ENCODE data around the gene RAB11FIP2.

DNA sequence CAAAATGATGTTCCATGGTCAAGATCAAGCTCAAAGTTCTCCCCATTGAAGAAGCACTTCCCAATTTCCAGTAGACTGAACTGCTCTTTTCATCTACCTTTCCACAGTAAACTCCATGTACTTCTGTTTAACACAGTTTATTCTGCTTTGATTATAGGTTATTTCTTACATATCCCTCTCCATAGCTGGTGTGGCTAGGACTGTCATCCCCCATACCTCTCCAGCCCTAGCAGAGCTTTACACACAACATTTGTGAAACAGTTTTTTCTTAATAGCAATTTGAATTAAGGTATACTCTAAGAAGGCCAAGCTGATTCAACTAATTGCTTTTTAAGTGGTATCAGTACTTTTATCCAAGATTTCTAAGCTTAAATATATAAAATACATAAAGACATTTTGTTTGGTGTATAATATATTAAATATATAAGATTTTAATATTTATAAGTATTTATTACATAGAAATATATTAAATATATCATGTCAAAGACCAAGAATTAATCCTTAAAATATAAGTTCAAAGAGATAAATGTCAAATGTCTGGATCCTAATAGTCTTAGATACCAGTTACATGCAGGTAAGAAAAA, 18.8 kb downstream of the RAB11FIP2 start:
- PRO-cap = no peak

GRCh38 chr10:118046534-118047175, at the start of gene RAB11FIP2:
RAB11FIP2 (minus strand) TSS chr10:118046941.
- PRO-cap = bidirectional peak, plus-strand start at chr10:118046998, minus-strand start at chr10:118046586

GRCh38 chr10:118057079-118057619, 10.4 kb upstream of the RAB11FIP2 start:
- PRO-cap = no peak

GRCh38 chr10:118272266-118272971, 69.7 kb downstream of the FAM204A start:
- PRO-cap = no peak

- PRO-cap = no peak
Observed at GRCh38 chr10:118673315-118673947, 78.0 kb upstream of the PRLHR start.

- PRO-cap = no peak
Observed at GRCh38 chr10:118744281-118744793, 10.4 kb downstream of the CACUL1 start.

DNA sequence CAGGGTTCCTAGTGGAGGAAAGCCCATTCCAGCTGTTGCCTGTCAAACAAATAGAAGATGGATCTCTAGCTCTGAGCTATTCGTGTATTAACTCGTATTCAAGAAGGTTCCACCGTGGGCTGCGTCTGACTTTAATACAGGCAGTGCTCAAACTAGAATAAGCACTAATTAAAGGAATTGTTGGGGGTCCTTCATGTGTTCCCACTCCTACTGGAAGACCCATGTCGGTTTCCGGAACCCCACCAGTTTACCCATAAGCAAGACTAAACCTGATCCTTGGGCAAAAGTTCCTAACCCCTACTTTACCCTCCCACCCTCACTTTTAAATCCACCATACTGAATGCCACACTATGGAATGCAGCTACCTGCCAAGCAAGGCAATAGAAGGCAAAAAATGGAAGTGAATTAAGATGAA, 2.2 kb downstream of the NANOS1 start:
- PRO-cap = no peak

GRCh38 chr10:119050402-119051500, 21.2 kb downstream of the NANOS1 start:
- PRO-cap = no peak

DNA sequence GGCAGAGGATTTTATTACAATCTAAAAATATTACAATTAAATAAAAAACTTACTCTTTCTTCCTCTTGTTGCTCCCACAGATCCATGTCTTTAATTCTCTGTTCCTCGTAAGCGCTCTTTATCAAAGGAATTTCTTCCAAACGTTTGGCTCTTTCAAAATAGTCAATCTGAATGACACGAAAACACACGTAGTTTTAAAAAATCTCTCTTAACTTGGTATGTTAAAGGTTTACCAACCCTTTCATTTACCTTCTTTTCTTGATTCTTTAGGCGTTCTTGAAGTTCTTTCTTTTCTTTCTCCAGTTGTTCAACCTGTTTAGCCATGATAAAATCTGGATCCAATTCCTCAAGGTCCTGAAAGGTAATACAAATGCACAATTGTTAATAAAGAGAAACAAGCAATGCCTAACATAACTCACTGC, 23.9 kb downstream of the EIF3A start:
- PRO-cap = no peak

- PRO-cap = unidirectional peak, minus-strand start at chr10:119079664; unidirectional peak, plus-strand start at chr10:119080206; unidirectional peak, plus-strand start at chr10:119080397
Observed at GRCh38 chr10:119079609-119080582, 721 bp downstream of the EIF3A start.

- PRO-cap = no peak
Observed at GRCh38 chr10:119177649-119178324, 825 bp downstream of the PRDX3 start.

GRCh38 chr10:119251627-119252451, 44.5 kb downstream of the GRK5 start:
- PRO-cap = no peak

- PRO-cap = no peak
Observed at GRCh38 chr10:119309683-119310210, 102.4 kb downstream of the GRK5 start.

- PRO-cap = no peak
Observed at GRCh38 chr10:119386454-119387029, 156.0 kb downstream of the RGS10 start.

DNA sequence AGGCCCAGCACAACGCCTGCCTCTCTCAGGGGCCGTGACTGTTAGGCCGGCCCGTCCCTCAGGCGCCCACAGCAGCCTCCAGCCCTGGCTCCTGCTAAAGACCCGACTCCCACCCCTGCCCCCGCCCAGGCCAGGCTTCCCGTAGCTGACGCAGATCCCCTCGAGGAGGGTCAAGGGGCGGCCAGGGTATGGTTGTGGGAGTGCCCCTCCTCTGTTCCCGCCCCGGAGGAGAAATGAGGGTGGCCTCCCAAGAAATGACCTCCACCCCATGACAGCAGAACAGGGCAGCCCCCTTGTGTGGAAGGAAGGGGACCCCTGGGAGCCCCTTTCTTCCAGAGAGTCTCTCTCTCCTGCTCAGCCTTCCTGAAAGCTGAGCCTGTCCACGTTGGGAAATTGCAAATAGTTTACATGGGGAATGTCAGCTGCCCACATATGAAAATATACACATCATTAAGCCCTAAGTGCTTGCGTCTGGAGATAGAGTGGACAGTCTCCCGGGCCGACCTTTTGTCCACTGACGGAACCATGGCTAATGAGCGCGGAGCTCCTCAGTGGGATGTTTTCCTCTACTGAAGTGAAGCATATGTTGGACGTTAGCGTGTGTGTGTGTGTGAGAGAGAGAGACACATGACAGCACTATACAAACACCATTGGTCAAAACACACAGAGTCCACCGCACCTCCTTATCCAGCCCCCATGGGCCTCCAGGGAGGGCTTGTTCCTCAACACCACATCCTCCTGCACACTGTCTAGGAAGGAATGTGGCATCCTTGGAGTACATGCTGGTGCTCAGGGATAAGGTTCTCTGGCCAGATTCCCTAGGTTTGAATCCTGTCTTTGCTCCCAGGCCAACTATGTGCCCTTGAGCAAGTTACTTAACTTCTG, 128.5 kb downstream of the RGS10 start:
- PRO-cap = no peak

DNA sequence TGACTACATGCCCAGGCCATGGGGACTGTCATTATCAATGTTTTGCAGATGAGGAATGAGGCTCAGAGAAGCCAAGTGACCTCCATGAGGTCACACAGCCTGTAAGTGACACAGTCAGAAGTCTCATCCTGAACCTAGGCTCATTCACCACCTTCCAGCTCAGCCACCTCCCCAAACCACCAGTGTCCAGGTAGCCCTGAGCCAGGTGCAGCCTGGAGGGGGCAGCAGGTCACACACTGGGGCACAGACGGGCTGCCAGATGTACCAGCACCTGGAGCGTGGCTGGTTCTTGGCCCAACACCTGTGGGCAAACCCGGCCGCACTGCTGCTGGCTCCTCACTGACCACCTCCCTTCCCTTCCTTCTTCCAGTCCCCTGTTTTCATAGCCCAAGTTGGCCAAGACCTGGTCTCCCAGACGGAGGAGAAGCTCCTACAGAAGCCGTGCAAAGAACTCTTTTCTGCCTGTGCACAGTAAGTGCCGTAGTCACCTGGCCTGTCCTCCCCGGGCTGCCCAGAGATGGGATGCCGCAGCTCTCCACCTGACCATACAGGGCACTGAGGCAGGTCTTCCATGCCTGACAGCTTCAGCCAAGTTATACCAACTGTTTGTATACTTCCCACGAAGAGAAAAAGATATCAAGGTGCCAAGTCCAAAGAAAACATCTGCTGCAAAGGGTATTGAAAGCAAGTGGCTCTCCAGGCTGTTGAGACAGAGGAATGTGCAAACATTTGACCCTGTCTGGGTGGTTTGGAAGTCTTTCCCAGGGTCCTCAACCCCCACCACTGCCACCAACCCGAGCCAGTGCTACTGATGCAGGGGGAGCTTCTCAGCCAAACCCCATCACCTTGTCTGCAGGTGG, 119.5 kb downstream of the RGS10 start:
- PRO-cap = no peak

DNA sequence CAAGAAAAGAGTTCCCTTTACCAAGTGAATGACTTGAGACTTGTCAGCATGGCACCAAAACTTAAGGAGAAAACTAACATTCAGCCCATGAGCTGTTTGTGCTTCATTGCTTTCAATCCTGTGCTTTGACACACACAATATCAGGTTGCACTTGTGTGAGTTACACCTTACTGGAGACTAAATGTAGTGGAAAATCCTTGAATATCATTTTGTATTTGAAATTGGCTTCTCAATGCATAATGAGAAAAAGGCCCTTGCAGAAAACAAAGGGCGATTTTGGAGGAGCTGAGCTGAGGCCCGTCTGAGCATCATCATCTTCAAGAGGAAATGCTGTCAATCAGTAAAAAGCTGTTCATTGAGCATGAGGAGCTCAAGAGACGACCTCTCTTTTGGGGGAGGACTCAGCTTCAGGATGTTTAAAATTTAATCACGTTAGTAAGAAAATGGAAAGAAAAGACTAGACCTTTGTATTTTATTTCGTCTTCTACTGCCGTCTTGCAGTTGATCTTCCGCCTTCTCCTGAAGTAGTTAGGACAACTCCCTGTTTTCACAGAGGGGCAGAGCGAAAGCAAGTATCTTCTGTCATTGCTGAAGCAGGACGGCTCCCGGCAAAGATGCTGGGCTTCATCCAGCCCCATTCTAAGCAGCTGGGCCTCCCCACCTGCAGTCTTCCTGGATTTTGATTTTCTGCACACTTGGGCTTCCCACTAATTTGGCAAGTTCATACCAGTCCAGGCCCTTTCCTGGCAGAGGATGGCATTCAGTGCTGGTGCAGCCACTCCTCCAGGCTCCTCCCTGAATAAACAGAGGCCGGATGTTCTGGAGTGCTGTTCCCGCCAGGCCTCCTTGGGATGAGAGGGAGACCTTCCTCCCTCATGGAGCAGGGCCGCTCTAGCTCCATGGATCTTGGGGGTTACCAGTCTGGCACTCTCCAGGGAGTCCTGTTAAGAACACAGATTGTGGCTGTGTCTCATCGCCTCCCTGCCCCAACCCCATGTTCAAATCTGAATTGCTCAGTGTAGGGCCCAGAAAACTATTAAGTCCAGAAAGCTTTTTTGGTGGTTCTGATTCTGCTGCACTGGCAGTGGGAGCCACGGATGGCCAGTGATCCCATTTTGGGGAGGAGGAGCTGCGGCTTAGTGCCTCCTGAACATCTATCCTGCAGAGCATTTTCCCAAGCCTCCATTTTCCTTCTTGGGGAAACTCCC, 3.2 kb downstream of the BAG3 start:
- PRO-cap = no peak

DNA sequence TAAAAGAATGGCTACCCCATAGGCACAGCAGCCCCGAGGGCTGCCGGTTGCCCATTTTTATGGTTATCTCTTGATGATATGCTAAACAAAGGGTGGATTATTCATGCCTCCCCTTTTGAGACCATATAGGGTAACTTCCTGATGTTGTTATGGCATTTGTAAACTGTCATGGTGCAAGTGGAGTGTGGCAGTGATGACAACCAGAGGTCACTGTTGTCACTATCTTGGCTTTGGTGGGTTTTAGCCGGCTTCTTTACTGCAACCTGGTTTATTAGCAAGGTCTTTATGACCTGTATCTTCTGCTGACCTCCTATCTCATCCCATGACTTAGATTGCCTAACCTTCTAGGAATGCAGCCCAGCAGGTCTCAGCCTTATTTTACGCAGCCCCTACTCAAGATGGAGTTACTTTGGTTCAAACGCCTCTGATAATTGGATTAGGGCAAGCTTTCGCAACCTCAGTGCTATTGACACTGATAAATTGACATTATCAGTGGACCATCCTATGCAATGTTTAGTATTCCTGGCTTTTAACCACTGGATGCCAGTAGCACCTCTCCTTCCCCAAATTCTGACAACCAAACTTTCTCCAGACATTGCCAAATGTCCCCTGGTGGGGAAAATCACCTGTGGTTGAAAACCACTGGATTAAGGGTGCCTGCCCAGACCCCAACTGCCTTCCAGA, 36.9 kb downstream of the BAG3 start:
- PRO-cap = no peak

DNA sequence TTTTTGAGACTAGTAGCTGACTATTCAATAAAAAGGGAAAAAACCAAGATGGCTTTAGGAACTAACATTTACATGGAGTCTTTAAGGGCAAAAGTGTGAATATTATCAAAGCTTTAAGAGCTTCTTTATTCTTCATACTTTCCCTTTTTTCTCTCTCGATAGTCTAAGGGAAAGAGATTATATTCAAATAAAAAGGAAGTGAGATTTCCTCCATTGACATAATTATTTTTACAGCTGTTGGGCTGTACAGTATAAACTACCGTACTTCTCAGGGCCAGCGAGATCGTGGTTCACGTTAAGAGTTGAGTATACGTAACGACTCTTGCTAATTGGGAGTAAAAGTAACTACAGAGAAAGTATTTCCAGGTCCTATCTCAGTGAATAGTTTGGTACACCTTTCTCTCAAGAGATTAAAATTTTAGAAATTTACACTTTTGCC, 57.7 kb downstream of the INPP5F start:
- PRO-cap = no peak

DNA sequence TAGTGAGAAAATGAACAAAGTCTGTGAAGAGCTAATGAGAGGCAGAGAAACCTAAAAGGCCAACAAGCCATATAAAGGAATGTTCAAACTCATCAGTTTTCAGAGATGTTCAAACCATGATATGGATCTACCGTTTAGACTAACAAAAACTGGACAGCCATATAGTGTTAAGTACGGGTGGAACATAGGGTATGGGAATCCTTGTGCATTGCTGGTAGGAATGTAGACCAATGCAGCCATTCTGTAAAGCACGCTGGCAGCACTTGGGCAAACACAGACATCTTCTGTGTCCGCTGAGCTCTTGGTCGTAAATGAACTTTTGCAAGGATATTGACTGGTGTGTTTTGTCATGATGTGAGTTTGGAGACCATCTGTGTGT, 33.6 kb downstream of the WDR11 start:
- PRO-cap = no peak

Data from ReNcell CX (cell line).